Tongue (tissue), 2 donors: Measurements from ENCODE around the genes TIFAB, NEUROG1, TGFBI and SMAD5.

DNA sequence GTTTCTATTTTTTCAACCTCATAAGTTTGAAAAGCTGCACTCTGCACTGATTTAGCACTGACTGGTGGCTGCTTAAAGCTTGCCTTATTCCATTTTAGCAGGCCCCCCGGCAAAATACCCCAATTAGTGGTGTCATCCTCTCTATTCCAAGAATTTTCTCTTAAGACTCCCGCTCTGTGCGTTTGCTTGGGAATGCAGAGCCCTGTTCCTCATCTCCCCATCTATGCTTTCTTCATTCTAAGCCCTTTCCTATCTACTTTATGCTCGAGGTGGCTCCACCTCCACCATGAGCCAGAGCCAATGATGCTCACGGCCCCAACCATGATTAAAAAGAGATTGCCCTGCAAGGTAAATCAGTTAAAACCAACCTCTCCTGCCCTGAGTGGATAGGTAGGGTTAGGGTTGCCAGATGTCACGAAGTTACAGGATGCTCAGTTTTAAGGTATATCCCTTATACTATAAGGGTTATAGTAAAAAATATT, 715 bp upstream of the TXNDC15 start:
- RAMPAGE, long total RNA: no peak

DNA sequence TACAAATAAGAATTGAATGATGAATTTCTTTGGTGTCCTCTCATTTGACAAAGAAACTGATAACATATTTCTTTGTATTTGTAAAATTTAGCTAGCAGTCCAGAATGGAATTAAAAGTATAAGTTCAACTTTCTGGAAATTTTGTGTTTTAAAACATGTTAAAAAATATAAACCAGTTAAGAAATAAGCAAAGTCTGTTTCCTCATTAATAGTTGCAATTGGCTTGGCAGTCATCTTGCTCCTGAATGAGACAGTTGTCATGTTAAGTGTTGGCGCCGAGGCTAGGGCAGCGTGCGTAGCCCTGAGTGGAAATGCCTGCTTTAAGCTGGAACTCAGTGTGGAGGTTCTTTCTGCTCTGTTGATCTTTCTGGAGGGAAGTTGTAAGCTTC, 30.6 kb downstream of the PCBD2 start:
- RAMPAGE, long total RNA: no peak

DNA sequence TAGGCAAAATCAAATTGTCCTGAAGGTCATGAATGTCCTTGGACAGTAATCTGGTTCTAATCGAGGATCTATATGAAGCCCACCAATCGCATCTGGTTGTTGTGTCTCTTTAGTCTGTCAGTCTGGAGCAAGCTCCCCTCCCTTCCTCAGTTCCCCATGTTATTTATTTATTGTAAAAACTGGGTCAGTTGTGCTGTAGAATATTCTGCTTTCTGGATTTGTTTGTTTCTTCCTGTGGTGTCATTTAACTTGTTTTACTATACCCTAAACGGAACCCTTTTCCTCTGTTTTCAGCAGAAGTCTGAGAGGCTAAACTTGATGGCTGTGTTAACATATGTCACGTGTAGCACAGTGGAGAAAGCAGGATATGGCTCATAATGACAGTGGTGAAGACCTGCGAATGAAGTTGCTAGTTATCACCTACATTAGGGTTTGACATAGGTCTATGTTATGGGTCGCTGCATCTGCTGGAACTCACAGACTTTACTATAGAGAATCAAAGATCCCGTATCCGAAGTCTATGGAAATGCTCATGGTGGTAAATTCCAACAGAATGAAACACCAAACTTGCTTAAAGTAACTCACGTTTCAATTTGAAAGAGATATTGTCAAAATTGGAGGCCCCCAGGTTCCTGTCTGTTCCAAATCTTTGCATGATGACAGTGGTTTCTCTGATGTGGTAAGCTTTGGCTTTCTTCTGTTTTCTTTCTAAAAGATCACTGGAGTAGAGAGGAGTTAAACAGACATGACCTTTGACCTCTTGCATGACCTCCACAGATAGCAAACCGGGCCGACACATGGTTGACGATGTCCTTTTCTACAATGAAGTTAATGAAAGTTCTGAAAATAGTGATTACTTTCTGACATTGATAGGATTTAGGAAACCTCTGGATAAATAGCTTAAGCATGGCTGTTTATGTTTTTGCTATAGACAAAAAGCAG, 3.3 kb upstream of the CATSPER3 start:
- RAMPAGE, long total RNA: no peak

- RAMPAGE, long total RNA: no peak
Observed at GRCh38 chr5:135173682-135174294, 139.8 kb upstream of the PITX1 start.

DNA sequence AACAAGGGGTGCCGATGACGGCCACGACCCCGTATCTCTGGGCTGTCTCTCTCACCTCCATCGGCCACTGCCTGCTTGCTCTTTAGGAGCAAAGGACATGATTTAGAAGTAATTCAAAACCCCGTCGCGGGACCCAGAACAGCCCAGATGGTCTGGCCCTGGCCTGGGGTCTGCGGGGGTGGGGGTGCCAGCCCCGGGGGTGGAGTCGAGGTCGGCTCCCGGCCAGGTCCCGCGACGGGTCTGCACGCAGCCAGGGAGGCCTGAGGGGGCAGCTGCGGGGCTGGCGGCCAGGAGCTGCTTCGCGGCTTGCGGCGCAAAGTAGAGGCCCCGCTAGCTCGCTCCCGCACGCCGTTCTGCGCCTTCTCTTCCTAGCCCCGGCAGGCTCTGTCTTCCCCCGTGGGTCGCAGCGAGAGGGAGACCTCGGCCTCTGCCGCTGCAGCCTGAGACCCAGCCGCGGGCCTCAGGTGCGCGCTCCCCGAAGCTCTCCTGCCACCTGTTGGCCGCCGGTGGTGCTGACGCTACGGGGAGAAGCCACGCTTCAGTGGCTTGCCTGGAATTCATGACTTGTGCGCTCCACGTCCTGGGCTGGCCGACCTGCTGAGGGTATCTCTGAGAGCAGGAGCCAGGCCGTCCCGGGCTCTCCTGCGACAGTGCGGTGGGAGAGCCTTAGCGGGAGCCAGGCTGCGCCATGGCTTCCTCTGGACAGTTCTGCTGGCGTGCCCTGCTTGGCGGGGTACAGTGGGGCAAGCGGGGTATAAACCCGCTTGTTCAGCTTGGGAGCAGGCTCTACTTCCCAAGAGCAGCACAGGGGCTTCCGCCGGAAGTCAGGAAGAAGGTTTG, 157.2 kb upstream of the PITX1 start:
- RAMPAGE, long total RNA: no peak

DNA sequence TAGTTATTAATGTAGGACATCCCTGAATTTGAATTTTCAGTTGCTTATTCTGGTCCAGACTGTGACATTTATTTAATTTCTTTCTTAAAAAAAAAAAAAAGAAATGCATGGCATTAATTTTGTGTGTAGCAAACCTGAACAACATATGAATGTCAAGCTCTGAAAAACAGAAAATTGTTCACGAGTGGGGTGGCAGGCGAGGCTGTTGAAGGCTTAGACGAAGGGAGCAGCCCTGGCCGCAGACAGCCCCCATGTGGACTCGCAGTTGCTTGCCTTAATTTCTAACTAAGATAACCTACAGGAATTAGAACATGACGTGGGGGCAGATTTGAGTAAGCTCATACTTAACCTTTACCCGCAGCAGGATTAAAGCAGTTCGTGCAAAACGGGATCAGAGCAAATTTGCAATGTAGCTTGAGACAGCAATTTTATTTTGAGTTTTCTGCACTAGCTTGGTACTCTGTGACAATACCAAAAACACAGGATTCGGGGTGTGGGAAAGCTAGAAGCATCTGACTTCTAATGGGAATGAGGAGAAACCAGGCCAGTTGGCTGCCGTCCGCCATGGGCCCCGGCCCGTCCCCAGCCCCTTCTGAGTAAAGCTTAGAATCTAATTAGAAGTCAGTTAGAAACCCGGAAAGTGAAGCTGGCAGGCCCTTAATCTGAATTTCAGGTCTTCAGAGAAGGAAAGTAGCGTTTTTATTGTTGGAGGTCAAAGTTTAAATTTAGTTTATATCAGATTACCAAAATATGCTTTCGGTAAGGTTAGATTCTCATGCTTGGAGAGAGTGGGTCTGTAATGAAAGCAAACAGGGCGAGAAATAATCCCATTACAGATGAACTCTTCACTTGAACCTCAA, 134.1 kb downstream of the MACROH2A1 start:
- RAMPAGE, long total RNA: no peak

GRCh38 chr5:135452076-135452469, at the start of gene TIFAB:
TIFAB (minus strand) TSS chr5:135452351.
- RAMPAGE, long total RNA: no peak

DNA sequence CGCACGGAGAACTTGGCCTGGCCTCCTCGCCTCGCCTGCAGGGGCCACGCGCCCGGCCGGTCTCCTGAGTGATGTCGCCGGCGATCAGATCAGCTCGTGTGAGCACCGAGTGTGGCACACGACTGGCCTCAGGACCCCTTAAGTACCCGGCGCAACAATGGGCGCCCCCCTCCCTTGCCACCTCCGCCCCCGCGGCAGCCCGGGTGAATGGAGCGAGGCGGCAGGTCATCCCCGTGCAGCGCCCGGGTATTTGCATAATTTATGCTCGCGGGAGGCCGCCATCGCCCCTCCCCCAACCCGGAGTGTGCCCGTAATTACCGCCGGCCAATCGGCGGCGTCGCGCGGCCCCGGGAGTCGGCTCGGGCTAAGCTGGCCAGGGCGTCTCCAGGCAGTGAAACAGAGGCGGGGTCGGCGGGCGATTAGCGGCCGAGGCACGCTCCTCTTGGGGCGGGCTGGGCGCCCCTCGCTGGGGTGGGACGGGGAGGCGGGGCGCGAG, at the start of gene NEUROG1:
NEUROG1 (minus strand) TSS at position 116 of the 496 bp plus-strand sequence.
- RAMPAGE, long total RNA: no peak

- RAMPAGE, long total RNA: no peak
Observed at GRCh38 chr5:135844044-135844366, 9.5 kb downstream of the SLC25A48 start.

DNA sequence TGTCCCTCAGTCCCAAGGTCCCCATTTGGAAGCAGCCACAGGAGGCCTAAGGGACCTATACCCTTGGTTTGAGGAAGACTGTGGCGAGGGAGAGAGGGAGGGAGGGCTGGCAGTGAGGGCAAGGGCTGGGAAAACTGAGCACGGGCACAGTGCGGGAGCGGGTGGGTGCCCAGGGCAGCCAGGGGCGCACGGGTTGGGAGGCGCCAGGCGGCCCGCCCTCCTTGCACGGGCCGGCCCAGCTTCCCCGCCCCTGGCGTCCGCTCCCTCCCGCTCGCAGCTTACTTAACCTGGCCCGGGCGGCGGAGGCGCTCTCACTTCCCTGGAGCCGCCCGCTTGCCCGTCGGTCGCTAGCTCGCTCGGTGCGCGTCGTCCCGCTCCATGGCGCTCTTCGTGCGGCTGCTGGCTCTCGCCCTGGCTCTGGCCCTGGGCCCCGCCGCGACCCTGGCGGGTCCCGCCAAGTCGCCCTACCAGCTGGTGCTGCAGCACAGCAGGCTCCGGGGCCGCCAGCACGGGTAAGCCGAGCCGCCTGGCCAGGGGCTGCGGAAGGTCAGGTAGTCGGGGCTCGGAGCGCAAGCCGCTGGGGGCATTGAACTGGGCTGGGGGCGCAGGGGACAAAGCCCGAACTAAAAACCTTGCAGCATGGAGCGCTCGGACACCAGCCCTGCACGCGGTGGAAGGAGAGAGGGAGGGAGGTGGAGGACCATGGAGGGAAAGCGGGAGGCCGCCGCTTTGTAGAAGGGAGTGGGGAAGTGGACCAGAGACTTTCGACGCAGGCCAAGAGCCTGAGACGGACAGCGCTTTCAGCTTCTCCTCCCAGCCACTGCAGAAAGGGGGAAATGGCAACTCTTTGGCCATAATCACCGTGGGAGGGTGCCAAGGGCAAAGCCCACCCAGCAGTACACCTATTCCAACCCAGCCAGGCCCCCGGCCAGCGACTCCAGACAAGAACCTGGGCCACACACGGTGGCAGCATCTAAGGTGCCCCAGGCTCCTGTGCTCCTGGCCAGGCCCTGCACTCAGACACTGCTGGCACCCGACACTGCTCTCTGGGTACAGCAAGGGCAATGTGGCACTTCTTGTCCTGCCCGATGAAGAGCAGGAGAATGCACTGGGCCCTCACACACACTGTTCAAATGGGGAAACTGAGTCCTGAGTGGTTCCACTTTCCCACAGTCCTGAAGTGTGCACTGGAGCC, at the start of gene TGFBI:
TGFBI (plus strand) TSS at position 311 of the 1,195 bp plus-strand sequence.
- RAMPAGE, long total RNA: no peak

DNA sequence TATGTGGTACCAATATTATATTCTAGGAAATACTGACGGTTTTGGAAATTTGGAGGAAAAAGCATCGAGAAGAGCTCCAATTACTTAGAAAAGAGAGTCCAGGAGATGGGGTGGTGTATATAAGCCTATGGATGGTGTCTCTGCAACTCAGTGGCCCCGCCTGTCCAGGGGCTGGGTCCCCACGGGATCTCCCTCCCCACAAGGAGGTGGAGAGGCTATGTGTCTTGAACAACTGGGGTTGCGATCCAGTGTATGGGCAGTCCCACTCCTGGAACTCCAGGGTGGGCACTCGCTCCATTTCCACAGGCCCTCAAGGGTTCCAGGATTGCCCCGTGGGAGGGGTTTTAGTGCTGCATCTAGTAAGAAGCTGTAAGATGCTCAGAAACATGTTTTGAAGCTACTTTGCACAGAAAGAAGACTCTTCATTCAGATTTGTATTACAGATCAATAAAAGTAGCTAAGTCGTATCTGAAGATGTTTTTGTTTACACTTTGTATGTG, 574 bp upstream of the SMAD5 start:
- RAMPAGE, long total RNA: no peak

GRCh38 chr5:136132521-136132975, at the start of gene SMAD5:
SMAD5 (plus strand) TSS chr5:136132845.
- RAMPAGE, long total RNA: start-site peak on the plus strand at chr5:136132864-136132930, 545 and 234 reads in 2 replicates

- RAMPAGE, long total RNA: no peak
Observed at GRCh38 chr5:137067573-137067956, 431.6 kb downstream of the SPOCK1 start.

- RAMPAGE, long total RNA: no peak
Observed at GRCh38 chr5:137315844-137316327, 183.2 kb downstream of the SPOCK1 start.

- RAMPAGE, long total RNA: no peak
Observed at GRCh38 chr5:137425400-137425907, 73.7 kb downstream of the SPOCK1 start.

GRCh38 chr5:137753298-137754254, 587 bp downstream of the HNRNPA0 start:
- RAMPAGE, long total RNA: no peak

GRCh38 chr5:137847643-137848282, 19.9 kb upstream of the MYOT start:
- RAMPAGE, long total RNA: no peak

GRCh38 chr5:138033314-138034348, 752 bp upstream of the FAM13B start:
- RAMPAGE, long total RNA: no peak

DNA sequence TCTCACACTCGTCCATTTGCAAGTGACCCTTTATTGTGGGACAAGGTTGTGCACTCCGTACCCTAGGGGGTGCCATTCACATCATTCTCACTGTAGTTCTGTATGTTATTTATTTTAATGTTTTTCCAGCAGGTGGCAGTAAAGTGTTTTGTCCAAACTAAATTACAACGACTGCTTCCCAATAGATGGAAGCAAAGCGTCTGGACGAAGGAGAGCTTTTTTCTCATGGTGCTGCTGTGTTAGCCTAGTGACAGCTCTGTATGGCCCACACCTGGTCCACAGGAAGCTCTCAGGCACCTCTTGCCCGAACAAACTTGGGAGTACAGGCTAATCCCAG, 3.2 kb upstream of the FAM13B start:
- RAMPAGE, long total RNA: no peak

GRCh38 chr5:138369177-138369576, 16.7 kb downstream of the KDM3B start:
- RAMPAGE, long total RNA: no peak